Ovary (tissue), 7 donors: ENCODE measurements around a stretch of chr7.

GRCh38 chr7:50120198-50120553 is 24.5 kb downstream of the SPATA48 start:
- PRO-cap, 7 experiments = no peak in any of the 7 experiments
- RAMPAGE, long total RNA, 2 experiments = no peak in any of the 2 experiments

- PRO-cap, 7 experiments = no peak in any of the 7 experiments
- RAMPAGE, long total RNA, 2 experiments = no peak in any of the 2 experiments
These were observed 53.6 kb downstream of the SPATA48 start for GRCh38 chr7:50149300-50149680.

GRCh38 chr7:50379018-50379933 is 70.9 kb downstream of the FIGNL1 start:
- PRO-cap, 7 experiments = no peak in any of the 7 experiments
- RAMPAGE, long total RNA, 2 experiments = no peak in any of the 2 experiments

- PRO-cap, 7 experiments = no peak in any of the 7 experiments
- RAMPAGE, long total RNA, 2 experiments = start-site peak on the minus strand in 1 of 2 experiments, at chr7:50449132-50449269 at its widest, 8 reads per replicate
These were observed 1.1 kb downstream of the FIGNL1 start for GRCh38 chr7:50449054-50449471.

DNA sequence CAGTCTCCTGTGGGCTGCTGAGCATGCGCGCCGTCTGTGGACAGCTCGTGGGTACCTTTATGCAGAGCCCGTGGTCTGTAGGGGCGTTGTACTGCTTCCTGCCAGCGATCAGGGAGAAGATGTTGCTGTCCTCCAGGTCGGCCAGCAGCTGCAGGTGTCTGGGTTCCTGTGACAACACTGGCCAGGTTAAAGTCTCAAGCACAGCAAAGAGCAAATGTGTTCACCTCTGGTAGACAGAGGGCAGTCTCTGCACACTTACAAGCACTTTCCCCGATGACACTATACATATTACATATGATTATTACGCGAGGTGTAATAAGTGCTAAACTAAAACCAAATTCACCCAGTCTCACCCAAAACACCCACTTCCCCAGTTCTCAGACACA is 49.5 kb upstream of the DDC start:
- PRO-cap, 7 experiments = no peak in any of the 7 experiments
- RAMPAGE, long total RNA, 2 experiments = no peak in any of the 2 experiments

- PRO-cap, 7 experiments = no peak in any of the 7 experiments
- RAMPAGE, long total RNA, 2 experiments = no peak in any of the 2 experiments
These were observed 93.4 kb upstream of the DDC start for GRCh38 chr7:50658521-50659154.

- PRO-cap, 7 experiments = no peak in any of the 7 experiments
- RAMPAGE, long total RNA, 2 experiments = no peak in any of the 2 experiments
These were observed 49.2 kb downstream of the GRB10 start for GRCh38 chr7:50733419-50733994.

GRCh38 chr7:50791646-50792395 is 9.1 kb upstream of the GRB10 start:
- PRO-cap, 7 experiments = peak in 1 of 7 experiments; most common plus-strand start chr7:50792192 (in 1)
- RAMPAGE, long total RNA, 2 experiments = no peak in any of the 2 experiments

DNA sequence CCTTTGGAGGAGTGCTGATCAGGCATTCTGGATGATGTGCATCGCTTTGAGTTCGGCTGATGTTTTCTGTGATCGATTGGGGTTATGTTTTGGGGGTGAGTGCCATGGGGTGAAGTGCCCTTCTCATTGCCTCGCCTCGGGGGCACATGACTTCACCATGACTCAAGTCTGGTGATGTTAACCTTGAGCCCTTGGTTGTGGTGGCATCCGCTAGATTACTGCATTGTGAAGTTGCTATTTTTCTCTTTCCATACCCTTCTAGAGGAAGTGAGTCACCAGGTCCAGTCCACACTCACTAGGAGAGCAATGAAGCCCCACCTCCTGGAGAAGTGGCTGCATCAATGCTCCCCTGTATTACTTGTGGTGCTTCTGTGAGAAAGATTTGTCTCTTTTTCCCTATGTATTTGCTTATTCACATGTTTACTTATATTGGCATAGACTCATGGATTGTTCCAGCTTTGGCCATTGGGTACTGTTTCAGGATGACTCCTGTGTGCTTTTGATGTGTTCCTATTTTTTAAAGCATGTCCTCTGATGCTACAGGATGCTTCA is 44.1 kb upstream of the GRB10 start:
- PRO-cap, 7 experiments = no peak in any of the 7 experiments
- RAMPAGE, long total RNA, 2 experiments = no peak in any of the 2 experiments

- PRO-cap, 7 experiments = no peak in any of the 7 experiments
- RAMPAGE, long total RNA, 2 experiments = no peak in any of the 2 experiments
These were observed 180.3 kb upstream of the GRB10 start for GRCh38 chr7:50962955-50963376.

- PRO-cap, 7 experiments = no peak in any of the 7 experiments
- RAMPAGE, long total RNA, 2 experiments = no peak in any of the 2 experiments
These were observed 93.7 kb downstream of the COBL start for GRCh38 chr7:51222921-51223328.

DNA sequence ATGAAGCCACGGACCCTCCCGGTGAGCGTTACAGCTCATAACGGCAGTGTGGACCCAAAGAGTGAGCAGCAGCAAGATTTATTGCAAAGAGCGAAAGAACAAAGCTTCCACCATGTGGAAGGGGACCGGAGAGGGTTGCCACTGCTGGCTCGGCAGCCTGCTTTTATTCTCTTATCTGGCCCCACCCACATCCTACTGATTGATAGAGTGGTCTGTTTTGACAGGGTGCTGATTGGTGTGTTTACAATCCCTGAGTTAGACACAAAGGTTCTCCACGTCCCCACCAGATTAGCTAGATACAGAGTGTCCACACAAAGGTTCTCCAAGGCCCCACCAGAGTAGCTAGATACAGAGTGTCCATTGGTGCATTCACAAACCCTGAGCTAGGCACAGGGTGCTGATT is 583.7 kb upstream of the COBL start:
- PRO-cap, 7 experiments = no peak in any of the 7 experiments
- RAMPAGE, long total RNA, 2 experiments = no peak in any of the 2 experiments

DNA sequence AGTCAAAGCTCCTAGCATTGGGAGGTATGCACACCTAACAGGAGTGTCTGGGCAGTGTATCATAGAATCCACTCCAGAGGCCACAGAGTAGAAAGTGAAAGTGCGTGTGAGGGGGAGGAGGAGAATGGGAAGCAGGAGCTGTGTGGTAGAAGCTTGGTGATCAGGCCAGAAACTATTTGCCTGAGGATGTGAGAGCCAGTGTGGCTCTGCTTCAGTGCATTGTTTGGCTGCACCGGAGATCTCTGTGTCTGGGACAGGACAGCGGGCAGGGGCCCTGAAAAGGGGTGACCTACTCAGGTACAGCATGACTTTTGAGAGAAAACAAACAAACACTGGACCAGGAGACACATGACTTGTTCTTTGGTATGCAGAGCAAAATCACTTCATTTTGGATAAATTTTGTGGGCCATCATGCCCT is 557.3 kb upstream of the VSTM2A start:
- PRO-cap, 7 experiments = no peak in any of the 7 experiments
- RAMPAGE, long total RNA, 2 experiments = no peak in any of the 2 experiments

GRCh38 chr7:54542967-54543459 is 838 bp downstream of the VSTM2A start:
- PRO-cap, 7 experiments = no peak in any of the 7 experiments
- RAMPAGE, long total RNA, 2 experiments = no peak in any of the 2 experiments

- PRO-cap, 7 experiments = no peak in any of the 7 experiments
- RAMPAGE, long total RNA, 2 experiments = no peak in any of the 2 experiments
These were observed 4.4 kb downstream of the VSTM2A start for GRCh38 chr7:54546193-54547315.

GRCh38 chr7:54916133-54916532 is 102.7 kb upstream of the EGFR start:
- PRO-cap, 7 experiments = no peak in any of the 7 experiments
- RAMPAGE, long total RNA, 2 experiments = no peak in any of the 2 experiments

GRCh38 chr7:54987712-54988113 is 31.1 kb upstream of the EGFR start:
- PRO-cap, 7 experiments = no peak in any of the 7 experiments
- RAMPAGE, long total RNA, 2 experiments = no peak in any of the 2 experiments

DNA sequence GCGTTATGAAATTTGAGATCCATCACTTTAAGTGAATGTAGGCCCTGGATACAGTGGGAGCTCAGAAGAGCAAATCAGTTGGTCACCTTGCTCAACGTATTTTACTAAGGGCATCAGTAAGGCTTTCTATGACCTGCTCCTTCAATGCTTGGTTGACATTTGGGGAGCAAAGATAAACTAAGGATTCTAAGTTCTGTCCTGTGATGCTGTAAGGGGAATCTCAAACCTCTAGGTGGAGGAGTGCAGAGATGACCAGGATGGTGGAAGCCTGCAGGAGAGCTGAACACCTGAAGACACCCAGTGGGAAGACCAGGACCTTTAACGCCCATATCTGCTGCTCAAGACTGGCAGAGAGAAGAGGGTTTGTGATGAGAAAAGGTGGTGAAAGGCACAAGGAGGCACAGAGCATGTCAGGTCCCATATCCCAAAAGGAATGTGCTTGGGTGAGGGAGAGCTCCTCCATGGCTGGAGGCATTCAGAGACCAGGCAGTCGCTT is 20.4 kb downstream of the EGFR start:
- PRO-cap, 7 experiments = no peak in any of the 7 experiments
- RAMPAGE, long total RNA, 2 experiments = no peak in any of the 2 experiments

DNA sequence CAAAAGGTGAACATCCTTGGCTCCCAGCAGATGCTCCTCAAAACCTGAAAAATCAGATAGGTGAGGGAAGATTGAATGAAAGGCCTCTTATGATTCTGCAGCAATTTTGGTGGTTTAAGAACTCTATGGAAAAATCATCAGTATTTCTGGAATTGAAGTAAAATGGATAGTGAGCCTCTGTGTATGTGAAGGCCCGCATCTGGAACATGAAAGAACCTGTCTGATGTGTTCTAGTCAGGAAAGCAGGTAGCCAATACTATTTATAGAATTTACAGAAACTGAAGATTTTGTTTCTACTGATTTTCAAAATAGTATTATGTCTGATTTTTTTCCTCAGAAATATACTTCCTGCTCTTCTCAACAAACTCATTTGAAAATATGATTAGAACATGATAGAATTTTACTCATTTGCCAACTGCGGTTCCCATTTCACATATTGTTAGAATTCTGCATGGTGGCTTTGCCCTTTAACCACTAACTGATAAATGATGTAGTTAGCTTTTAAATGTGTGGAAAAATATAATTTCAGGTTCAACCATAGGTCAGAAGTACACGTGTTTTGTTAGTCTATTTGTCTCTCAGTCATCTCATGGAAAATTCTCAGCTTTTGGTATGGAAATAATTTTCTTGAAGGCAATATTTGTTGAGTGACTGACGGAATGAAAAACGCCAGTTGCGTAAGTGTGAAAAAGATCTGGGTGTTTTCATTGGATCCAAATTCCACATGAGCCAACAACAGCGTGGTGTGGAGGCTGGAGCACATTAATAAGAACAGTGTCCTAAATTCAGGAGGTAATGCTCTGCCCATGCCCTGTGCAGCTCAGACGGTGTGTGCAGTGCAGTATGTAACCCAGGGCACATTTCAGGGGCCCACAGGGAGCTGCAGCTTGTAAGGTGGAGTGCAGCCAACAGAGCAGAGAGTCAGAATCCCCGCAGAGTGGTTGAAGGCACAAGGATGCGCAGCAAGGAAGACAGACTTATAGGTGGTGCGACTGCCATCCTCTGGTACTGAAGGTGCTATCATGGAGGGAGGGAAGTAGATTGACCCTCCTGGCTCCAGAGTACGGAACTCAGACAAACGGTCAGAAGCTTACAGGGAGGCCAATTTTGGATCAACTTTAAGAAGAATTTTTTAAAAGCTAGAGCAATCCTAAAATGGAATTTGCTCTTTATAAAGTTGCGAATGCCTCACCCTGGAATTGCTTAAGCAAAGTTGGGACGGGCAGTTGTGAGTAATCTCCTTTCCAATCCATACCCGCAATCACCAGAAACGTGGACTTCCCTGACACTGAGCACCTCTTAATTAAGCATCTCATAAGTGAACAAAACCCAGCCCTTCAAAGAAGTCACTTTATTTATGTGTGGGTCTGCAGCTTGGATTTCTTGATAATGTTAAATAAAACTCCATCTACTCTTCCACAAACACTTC is 37.8 kb downstream of the EGFR start:
- PRO-cap, 7 experiments = no peak in any of the 7 experiments
- RAMPAGE, long total RNA, 2 experiments = no peak in any of the 2 experiments

- PRO-cap, 7 experiments = no peak in any of the 7 experiments
- RAMPAGE, long total RNA, 2 experiments = no peak in any of the 2 experiments
These were observed 46.9 kb downstream of the EGFR start for GRCh38 chr7:55065449-55066325.